Tongue (tissue), 2 donors: ENCODE measurements around the genes RRP12, MORN4, ZFYVE27, CRTAC1, R3HCC1L, PYROXD2 and HPS1.

- RAMPAGE, long total RNA = no peak
These were observed 152.0 kb downstream of the LCOR start for GRCh38 chr10:96983796-96984711.

GRCh38 chr10:97170254-97170831 is 15.4 kb downstream of the SLIT1 start:
- RAMPAGE, long total RNA = no peak

- RAMPAGE, long total RNA = no peak
These were observed 2.9 kb downstream of the FRAT1 start for GRCh38 chr10:97321798-97322463.

DNA sequence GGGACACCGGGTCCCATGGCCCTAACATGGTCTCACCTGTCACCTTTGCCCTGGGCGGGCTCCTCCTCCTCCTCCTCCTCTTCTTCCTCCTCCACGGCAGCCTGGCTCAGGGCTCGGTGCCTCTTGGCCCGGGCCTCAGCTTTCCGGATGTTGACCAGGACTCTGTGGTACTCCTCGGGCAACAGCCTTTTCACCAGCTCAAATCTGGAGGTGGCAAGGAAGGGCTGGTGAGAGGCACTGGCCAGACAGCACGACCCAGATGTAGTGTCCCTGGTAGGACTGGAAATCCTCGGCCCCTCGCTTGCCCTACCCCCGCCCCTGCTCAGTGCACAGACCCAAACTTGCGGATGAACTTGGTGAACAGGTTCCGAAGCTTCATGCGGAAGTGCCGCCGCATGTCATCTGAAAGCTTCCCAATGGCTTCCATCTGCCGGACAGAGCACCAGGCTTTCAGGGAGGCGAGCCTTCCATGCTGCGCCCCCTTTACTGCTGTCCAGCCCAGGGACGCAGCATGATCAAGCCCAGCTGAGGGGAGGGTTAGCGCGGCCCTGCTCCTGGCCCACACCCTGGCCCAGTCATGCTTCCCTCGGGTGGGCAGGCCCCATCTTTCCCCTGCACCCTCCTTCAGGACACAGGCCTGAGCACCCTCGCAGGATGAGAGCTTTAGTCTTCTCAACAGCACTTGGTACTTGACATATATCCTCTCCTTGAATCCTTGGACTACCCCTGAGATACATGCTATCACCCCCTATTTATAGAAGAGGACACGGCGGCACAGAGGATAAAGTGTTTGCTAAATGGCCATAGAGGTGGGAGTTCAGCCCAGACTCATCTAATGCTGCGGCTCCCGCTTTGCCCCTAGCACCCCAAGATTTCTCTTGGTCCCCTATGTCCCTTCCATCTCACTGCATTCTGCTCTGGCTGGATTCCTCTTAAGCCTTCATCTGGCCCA is 32.5 kb upstream of the FRAT2 start:
- RAMPAGE, long total RNA = no peak

DNA sequence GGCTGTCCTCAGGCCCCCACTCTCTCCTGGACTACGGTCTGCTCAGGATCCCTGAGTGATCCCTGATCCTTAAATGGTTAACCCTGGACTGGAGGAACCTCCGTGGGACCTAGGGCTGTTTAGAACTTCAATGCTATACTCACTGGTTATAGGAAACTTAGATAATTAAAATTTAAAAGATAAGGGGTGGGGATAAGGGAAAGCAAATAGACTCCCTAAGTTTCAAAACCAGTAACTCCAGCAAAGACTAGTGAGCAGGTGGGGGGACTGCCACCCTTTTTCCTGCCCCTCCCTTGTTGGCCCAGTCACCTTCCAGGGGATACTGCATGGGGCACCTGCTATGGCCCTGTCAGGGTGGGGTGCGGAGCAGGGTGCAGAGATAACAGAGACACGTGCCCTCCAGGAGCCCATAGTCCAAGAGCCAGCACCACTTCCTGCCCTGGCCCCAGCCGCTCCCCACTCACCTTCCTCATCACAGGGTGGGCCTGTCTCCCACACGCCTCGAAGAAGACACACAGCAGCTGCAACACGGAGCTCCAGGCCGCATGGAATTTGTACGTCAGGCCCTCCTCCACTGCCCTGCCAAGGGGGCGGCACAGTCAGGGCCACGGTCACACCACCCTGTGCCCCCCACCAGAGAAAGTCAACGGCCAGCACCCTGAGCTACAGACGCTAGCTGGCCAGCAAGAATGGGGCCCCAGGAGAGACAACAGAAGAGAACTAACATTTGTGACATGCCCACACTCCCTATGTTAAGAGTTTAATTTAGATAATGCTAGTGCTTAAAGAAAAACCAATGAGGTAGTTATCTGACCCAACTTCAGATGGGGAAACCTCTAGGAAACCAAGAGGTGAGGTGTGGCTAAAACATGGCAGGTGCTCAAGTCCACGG is 20.6 kb downstream of the RRP12 start:
- RAMPAGE, long total RNA = no peak

DNA sequence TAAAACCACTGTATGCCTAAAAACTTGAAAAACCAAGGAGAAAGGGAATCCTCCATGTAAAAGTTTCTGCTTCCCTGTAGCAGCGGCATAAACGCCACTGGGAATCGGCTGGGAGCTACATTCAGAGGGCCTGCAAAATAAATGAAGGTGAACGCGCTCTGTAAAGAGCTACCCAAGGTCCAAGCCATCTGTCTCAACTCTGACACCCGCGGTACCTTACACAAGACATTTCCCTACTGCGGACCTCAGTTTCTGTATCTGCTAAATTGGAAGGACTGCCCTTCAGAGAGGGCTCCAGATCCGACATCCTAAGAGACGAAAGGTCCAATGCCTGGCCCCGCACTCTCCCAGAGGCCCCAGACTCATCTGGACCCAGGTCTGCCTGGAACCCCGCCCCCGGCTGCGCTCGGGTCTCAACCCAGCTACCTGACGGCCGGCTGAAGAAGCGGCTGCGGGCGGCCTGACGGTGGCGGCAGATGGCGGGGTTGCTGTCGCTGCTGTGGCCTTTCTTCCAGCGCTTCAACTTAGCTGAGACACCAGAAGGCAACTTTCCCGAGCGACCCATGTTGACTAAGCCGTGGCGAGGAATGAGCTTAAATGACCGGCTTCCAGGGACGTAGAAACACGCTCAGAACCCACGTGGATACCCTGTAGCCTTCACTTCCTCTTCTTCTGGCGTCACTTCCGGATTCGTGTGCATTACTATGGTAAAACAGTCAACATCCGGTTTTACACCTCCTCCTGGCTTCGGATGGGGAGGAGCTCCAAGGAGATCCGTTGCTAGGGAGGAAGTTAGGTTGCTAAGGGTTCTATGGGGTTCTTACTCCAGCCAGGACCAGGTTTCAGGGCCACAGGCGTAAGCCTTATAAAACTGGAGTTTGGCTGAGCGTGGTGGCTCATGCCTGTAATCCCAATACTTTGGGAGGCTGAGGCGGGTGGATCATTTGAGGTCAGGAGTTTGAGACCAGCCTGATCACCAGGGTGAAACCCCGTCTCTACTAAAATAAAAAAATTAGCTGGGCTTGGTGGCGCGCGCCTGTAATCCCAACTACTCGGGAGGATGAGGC is at the start of gene RRP12:
Gene RRP12 (minus strand): TSS at position 674 of the 1,067 bp plus-strand sequence.
- RAMPAGE, long total RNA = no peak

DNA sequence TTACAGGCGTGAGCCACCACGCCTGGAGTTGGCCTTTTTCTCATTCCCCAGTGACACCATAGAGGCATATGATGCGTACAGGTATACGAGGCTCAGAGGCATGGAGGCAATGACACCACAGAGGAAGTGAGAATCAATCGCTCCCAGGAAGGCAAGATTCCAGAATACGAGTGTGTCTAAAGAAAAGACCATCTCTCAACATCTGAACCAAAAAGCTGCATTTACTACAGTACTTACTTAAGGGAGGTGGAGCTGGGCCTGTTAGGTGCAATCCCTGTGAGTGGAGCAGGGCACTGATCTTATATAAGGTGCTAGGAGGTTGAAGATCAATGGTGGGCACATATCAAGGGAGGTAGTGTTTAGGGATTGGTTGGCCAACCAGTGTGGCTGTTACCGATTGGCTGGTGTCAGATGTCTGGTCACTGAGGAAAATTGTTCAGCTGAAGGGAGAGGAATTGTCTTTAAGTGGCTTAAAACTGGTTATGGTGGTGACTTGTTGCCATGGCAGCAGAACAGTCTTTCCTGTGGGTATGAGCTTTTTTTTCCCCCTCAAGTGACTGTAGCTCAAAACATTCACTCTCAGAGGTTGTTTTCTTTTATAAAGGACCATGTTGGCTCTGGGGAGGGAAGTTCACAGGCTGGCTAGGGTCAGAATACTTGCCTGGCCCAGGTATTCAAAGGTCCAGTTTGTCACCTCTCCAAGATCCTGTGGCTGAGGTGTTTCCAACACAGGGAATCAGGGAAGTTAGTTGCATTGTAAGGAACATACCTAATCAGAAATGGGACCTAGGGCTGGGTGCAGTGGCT is 12.1 kb upstream of the PGAM1 start:
- RAMPAGE, long total RNA = no peak

- RAMPAGE, long total RNA = no peak
These were observed at the start of gene MORN4 for GRCh38 chr10:97633369-97633891. TSS of gene MORN4 (minus strand) at chr10:97633500.

- RAMPAGE, long total RNA = no peak
These were observed 12.5 kb downstream of the AVPI1 start for GRCh38 chr10:97674486-97675066.

- RAMPAGE, long total RNA = no peak
These were observed at the start of gene ZFYVE27 for GRCh38 chr10:97736875-97737266. TSS of gene ZFYVE27 (plus strand) at chr10:97737128.

DNA sequence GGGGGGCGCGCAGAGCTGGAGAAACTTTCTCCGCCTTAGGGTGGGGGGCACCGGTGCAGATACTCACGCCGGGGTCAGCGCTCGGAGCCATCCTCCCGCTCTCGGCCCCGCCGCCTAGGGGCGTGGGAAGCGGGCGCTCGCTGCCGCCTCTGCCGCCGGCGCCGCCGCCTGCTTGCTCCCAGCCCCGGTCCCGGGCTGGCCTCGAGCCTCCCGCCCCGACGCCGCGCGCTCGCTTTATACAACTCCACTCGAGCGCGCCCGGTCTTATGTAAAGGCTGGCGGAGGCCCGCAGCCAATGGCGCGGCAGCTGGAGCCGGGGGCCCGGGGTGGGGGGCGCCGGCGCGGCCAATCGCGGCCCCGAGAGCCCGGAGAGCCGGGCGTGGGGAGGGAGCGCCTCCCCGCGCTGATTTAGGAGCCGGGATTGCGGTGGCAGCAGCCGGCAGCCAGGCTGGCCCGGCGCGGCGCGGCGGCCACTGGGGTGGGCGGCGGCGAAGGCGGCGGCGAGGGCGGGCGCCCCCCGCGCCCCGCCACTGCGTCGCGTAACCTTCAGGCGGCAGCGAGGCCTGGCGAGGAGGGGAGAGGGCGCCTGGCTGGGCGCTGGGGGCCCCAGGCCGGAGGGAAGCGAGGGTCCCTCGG is at the start of gene CRTAC1:
Gene CRTAC1 (minus strand): TSS at position 240 of the 636 bp plus-strand sequence.
- RAMPAGE, long total RNA = no peak

DNA sequence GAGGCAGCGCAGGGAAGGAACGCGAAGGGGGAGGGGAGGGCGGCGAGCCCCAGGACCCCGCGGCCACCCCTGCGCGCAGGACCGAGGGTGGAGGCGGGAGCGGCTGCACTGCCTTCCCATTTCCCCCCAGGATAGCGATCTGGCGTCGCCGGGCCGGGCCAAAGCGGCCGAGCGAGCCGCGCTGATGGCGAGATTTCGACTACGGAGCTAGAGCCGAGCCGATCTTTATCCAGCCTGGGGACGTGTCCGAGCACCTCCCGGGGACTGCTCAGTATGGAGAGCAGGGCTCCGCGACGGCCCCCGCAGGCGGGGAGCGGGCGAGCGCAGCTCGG is 563 bp upstream of the CRTAC1 start:
- RAMPAGE, long total RNA = no peak

DNA sequence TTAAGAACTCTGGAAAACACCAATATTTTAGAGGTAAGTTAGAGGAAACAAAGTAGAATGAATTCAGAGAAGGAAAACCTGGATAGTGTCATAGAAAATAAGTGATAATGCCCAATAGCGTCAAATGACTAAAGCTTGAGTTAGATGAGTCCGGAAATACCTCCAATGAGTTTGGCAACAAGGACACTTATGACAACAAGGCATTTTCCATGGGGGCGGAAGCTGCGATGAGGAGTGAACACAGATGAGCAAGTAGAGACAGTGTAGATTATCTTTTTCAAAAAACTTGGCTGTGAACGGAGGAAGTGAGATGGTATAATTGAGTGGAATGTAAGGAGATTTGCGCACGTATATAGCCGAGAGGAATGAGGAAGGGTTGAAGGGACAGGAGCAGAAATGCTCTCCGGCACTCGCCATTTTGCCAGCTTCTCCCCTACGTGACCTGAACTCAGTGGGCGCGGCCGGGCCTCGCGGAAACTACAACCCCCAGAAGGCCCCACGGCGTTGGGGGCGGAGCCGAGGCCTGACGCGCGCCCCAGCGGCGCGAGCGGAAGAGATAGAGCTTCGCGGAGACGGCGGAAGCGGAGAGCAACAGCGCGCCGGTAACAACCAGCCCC is at the start of gene R3HCC1L:
Gene R3HCC1L (plus strand): TSS at position 553 of the 617 bp plus-strand sequence.
- RAMPAGE, long total RNA = start-site peak on the plus strand centred at position 544 of the sequence, 51 bp wide, 81 and 88 reads in 2 replicates

- RAMPAGE, long total RNA = no peak
These were observed 29.4 kb downstream of the R3HCC1L start for GRCh38 chr10:98163698-98164495.

- RAMPAGE, long total RNA = no peak
These were observed 24.0 kb downstream of the PYROXD2 start for GRCh38 chr10:98391015-98391426.

- RAMPAGE, long total RNA = no peak
These were observed 11.7 kb downstream of the PYROXD2 start for GRCh38 chr10:98403202-98403749.

DNA sequence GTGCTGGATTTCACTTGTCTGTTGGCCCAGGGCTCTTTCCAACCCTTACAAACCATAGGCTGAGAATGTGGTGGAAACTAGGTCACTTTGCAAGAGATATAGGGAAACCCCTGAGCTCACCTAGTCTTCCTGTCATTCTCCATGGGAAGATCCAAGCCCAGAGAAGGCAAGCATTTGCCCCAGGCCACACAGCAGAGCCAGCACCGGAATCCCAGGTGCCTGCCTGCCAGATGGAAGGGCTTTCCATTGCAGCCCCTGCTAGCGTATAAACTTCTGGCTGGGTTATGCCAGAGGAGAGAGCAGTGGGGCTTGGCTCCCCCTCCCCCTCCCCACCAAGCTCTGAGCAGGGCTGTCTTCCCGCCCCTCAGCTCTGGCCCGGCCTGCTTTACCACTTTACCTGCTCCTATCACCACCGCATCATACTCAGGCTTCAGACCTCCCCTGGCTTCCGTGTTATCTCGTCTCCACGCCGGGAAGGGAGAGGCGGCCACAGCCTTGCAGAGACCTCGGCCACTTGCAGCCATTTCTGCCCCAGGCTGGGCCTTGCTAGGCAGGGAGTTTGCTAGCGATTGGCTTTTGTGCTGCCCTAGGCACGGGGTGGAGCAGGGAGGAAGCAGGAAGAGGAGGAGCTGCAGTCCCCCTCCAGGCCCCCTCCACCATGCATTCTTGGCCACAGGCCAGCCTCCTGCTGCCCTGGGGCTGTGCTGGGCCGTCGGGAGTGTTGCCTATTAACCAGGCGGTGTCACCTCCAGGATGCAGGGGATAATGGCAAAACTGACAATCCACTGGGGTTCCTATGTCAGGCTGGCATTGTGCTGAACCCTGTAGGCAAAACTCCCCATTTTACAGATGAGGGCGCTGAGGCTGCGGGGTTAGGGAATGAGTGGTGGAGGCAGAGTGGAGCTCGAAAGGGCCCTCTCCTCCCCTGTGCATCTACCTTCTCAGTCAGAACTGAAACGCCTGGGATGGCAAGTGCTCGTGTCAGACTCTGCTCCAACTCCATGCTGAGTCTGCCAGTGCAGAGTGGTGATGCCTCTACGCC is at the start of gene PYROXD2:
Gene PYROXD2 (minus strand): TSS at position 571 of the 1,042 bp plus-strand sequence.
- RAMPAGE, long total RNA = no peak

GRCh38 chr10:98436879-98437464 is 9.8 kb downstream of the HPS1 start:
- RAMPAGE, long total RNA = no peak

DNA sequence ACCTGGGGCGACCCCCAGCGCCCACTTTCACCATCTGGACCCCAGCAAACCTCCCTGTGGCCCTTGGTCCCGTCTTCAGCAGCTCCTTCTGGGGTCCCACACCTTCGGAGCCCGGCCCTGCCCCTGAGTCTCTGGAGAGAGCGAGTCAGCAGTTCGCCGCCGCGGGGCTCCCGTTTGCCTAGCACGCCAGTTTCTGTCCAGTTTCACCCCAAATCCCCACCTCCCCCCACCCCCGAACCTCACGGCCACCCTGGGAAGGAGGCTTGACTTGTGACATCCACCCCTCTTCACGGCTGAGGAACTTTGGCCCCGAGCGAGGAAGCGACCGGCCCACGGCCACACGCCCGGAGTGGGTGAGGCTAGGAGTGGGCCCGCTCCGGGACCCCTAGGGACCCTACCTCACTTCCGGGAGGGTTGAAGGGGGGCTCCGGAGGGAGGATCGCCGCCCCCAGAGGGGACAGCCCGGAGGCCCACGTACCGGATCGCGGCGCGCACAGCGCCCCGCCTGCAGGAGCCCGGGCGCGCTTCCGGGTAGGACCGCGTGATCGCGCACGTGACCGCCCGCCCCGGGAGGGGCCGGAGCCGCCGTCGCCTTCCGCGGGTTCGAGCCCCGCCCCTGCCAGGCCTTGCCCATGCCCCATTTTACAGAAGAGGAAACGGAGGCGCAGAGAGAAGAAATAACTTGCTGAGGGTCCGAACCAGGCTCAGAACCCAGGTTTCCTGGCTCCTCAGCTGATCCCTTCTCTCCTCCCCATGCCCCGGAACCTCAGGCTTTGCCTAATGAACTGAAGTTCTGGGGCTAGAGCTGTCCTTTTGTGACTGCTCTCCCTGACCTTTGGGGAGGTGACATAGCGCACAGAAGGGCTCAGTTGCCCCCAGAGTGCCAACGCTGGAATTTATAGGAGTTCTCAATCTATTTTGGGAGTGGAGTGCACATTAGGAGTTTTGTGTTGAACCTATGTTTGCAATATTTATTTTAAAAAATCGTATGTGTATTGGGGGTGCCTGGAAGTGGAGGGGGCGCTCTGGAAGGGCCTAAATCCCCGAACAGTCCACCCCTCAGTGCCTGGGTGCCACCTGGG is at the start of gene HPS1:
Gene HPS1 (minus strand): TSS at position 527 of the 1,082 bp plus-strand sequence.
- RAMPAGE, long total RNA = start-site peak on the minus strand centred at position 509 of the sequence, 50 bp wide, 39 and 21 reads in 2 replicates

DNA sequence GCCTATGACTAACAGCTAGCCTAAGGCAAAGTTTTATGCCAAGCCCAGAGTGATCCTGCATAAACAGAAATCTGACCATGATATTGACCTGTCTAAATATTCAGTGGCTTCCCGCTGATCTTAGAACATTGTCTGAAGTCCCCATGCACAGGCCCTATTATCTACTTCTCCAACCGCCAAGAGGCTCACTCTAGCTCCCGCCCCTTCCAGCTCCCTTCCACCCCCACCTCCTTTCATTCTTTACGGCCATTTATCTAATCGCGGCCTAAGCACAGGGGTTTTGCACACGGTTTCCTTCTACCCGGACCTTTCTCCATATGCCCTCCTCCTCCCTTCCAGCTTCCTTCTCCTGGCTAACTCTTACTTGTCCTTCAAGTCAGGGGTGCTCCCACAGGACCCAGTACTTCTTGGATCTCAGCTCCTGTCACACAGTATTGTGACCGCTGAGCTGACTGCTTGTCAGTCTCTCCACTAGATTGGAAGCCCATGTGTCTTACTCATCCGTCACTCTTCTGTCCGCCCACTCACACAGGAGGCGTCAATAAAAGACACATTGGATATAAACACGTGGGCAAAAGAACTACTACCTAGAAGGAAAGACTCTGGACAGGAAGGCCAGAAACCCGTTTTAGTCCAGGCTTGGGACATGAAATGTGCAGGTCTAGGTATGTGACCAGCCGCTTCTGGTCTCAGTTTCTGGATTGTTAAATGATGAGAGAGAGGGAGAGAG is 20.2 kb upstream of the HPS1 start:
- RAMPAGE, long total RNA = no peak